Neural cell (in vitro differentiated cells): ENCODE measurements around a stretch of chr19.

GRCh38 chr19:33293679-33293973, 8.7 kb downstream of the CEBPA start:
- RAMPAGE, long total RNA: no peak

GRCh38 chr19:33296085-33296579, 6.2 kb downstream of the CEBPA start:
- RAMPAGE, long total RNA: no peak

DNA sequence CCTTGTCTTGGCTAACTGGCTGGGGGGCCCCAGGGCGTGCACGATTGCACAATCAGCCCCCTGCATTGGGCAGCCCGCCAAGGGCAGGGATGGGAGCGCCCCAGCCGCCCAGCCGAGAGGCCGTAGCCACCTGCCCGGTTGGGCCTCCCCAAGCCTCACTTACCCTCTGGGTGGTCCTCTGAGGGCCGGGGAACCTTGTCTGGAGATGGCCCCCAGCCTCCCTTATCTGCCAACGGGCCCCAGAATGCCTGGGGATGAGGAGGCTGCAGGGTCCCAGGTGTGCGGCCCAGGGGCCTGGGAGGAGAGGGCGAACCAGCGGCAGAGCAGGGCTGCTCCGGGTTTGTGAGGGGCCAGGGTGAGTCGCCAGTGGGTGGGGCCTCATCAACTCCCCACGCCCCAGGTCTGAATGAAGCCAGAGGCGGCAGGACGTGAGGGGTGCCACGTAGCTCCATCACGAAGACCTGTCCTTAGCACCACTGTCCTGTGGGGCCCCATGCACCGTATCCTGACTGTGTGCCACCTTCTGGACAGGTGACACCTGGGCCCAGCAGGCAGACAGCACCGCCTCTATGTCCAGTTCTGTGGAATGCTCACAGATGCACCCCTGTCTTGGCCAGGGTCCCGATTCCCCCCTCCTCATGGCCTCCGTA, 17.1 kb downstream of the CEBPG start:
- RAMPAGE, long total RNA: no peak

DNA sequence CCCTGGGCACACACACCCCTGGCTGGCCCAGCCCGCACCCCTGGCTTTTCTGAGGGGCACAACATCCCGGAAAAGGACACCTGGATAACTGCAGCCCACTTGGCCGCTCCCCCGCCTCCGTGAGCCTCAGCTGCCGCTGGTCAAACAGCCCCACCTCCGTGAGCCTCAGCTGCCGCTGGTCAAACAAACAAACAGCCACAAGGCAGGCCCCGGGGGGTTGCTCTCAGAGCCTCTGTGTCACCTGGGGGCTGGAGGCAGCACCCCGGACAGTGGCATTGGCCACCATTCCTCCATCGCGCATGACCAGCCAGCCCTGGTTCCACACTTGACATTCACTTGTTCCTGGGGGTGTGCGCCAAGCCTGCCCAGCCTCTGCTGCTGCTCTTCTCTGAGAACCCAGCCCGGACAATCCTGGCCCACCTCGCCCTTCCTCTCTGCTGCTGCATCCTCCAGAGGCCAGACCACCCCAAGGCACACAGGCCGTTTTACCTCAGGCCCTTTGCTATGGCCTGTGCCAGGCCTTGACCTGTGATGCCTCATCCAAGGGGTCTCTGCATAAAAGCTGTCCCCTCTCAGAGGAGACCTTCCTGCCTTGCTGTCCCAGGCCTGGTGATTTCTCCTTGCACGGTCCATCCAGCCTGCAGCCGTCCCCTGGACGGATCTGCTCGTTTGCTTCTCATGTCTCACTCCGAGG, 20.0 kb downstream of the CEBPG start:
- RAMPAGE, long total RNA: no peak

DNA sequence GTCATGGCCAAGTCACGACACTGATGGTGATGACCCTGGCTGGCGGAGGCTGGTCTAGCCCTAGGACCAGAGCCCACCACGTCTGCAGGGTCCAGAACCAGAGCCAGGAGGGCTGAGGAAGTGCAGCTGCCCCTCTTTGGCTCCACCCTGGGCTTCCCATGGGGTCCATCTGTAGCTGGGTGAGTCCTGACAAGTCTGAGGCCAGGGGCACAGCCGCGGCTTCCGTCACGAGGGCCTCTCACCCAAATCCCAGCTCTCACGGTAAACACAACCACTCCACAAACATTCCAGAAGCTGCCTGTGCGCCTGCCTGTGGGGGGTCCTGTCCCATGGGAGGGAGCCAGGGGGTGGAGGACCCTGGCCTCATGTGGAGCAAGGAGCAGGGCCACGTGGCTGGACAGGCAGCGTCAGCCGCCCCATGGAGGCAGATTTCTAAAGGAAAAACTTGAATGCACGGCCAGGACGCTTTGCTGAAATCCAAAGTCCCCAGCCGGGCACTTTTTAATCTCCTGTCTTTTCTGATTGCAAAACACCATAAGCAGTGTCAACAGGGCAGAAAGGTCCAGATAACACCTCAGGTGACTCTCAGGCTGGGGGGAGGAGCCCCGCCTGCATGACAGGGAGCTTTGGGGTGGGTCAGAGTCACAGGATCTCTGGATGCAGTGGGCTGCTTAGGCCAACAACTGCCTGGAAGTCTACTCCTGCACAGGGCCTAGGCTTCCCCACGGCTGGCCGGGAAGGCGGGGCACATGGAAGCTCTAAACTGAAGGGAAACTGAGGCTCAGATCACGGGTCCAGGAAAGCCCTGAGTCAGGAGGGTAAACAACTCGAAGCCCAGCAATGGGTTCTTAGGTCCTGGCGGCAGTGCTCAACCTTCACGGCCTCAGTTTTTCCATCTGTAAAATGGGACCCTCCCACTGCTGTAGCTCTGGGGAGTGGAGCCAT, 30.0 kb downstream of the CEBPG start:
- RAMPAGE, long total RNA: no peak

GRCh38 chr19:33410636-33411293, 37.3 kb downstream of the CEBPG start:
- RAMPAGE, long total RNA: no peak

DNA sequence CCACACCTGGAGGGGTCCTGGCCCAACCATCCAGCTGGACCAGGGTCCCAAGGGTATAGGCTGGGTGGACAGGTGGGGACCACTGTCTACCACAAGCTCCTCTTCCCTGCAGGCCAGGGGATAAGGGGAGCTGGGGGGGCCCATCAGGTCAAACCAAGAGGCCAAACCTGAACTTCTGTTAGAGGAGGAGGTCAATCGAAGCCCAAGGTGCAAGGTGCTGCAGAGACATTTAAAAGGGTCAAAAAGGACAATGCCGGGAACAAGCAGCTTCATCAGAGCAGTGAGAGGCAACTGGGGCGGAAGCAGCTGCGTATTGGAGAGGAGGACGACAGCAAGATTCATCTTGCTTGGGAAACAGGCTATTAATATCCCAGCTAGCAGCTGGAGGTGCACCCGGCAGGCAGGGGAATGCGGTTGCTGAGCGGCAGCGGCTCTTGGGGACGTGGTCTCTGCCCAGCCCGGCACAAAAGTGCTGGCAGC, 34.8 kb downstream of the PEPD start:
- RAMPAGE, long total RNA: no peak

- RAMPAGE, long total RNA: no peak
Measured at GRCh38 chr19:33552805-33553296, 31.3 kb upstream of the PEPD start.

DNA sequence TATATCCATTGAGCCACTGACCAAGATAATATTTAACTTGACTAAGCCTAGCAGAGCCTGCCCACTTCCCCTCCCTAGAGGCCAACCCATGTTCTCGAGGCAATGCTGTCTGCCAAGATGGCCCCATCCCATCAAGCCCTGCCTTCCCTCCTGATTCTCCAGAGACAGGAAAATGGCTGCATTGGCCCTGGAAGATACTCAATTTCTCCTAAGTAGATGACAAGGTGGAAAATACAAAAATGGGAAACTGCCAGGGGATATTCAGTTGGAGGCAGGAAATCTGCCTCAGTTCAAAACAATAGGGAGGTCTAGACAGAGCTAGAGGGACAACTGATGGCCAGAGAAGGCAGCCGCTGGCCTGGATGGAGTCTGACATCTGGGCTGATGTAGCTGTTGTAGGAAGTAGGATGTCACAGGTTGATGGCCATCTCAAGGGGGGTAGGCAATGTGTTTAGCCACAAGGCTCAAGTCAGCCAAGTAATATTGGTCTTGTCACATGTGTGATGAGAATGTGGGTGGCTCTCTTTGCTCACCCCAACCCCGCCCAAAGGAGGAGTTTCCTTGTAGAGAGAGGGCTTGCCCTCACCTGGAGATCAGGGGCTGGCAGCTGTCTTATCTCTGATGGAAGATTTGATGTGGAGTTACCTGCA, 20.3 kb downstream of the KCTD15 start:
- RAMPAGE, long total RNA: no peak

GRCh38 chr19:34232337-34233272, 21.7 kb upstream of the GARRE1 start:
- RAMPAGE, long total RNA: no peak

GRCh38 chr19:34320127-34320840, 44.7 kb upstream of the GPI start:
- RAMPAGE, long total RNA: no peak

DNA sequence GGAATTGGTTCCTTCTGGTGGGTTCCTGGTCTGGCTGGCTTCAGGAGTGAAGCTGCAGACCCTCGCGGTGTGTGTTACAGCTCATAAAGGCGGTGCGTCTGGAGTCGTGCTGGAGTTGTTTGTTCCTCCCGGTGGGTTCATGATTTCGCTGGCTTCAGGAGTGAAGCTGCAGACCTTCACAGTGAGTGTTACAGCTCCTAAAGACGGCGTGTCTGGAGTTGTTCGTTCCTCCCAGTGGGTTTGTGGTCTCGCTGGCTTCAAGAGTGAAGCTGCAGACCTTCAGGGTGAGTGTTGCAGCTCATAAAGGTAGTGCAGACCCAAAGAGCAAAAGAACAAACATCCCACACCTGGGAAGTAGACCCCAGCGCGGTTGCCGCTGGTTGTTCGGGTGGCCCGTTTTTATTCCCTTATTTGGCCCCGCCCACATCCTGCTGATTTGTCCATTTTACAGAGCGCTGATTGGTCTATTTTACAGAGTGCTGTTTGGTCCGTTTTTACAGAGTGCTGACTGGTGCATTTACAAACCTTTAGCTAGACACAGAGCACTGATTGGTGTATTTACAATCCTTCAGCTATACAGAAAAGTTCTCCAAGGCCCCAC, 1.2 kb downstream of the SCGB2B2 start:
- RAMPAGE, long total RNA: no peak

DNA sequence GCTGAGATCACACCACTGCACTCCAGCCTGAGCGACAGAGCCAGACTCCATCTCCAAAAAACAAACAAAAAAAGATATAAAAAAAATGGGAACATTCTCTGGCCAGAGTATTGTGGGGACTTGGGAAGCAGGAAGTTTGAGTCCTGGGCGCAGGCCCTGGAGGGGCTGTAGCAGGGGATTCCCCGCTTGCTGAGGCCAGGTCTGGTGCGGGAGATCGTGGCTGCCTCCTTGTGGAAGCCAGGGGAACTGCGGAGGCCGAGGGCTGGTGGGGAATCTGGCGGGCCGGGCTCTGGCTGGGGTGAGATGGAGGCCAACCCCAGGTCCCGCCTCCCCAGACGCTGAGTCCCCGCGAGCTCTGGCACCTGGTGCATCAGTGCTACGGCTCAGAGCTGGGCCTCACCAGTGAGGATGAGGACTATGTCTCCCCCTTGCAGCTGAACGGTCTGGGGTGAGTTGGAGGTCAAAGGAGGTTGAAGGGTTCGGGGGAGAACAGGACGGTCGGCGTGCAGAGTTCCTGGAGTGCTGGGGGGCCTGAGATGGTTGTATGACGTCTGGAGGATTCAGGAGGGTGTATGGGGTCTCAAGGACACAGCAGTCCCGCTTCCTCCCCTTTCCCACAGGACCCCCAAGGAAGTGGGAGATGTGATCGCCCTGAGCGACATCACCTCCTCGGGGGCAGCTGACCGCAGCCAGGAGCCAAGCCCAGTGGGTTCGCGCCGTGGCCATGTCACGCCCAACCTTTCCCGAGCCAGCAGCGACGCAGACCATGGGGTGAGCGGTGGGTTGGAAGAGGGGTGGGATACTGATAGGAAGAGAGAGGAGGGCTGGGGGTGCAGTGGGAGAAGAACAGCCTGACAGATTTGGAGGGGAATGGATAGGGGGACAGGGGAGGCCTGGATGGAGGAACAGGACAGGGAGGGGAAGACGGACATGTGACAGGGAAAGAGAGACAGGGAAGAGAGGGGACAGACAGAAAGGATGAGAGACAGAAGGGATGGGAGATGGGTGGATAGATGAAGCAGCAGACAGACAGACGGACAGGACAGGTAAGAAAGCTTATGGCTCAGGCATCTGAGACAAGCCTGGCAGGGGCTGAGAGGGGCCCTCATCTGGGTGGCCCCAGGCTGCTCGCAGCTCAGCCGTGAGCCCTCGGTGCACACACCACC, 13.2 kb downstream of the GRAMD1A start:
- RAMPAGE, long total RNA: no peak

- RAMPAGE, long total RNA: no peak
Measured at GRCh38 chr19:35043970-35045335, 2.9 kb downstream of the HPN start.

GRCh38 chr19:35048543-35049727, 7.4 kb downstream of the HPN start:
- RAMPAGE, long total RNA: no peak

DNA sequence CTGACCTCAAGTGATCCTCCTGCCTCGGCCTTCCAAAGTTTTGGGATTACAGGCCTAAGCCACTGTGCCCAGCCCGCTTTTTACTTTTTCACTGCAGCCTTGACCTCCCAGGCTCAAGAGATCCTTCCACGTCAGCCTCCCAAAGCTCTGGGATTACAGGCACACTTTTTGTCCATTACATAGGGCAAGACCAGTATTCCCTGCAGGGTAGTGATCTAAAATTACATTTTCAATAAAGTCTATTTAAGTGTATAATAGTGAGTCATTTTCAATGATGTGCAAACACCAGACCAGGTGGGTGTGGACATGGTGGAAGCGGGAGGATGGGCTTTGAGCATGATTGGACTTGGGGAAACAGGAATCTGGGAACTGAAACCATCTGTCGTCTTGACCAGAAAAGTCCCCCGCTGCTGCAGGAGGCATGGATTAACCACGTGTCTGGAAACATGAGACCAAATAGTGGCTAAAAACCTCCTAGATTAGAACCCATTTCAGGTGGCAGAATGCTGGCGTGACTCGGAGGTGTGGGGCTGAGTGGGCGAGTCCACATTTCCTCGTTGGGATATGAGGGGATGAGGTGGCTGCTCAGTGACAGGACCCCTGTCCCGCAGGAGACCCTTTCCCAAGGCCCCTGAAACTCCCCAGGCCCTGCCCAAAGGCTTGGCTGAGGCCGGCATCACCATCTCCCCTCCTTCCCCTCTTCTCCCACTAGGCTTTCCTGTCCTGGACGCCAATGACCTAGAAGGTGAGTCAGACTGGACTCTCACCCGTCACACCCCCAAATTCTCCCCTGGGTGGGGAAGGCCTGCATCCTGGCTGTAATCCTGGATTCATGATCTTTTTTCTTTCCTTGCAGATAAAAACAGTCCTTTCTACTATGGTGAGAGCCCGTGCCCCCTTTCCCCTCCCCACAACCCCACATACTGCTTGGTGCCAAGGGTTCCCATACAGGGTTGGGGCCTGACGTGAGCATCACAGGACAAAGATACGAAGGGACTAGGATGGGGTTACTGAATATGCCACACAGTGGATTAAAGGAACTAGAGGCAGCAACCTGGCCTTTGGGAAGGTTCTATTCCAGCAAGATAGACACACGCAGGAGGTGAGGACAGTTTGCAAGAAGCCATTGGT, 5.1 kb downstream of the FXYD3 start:
- RAMPAGE, long total RNA: no peak

DNA sequence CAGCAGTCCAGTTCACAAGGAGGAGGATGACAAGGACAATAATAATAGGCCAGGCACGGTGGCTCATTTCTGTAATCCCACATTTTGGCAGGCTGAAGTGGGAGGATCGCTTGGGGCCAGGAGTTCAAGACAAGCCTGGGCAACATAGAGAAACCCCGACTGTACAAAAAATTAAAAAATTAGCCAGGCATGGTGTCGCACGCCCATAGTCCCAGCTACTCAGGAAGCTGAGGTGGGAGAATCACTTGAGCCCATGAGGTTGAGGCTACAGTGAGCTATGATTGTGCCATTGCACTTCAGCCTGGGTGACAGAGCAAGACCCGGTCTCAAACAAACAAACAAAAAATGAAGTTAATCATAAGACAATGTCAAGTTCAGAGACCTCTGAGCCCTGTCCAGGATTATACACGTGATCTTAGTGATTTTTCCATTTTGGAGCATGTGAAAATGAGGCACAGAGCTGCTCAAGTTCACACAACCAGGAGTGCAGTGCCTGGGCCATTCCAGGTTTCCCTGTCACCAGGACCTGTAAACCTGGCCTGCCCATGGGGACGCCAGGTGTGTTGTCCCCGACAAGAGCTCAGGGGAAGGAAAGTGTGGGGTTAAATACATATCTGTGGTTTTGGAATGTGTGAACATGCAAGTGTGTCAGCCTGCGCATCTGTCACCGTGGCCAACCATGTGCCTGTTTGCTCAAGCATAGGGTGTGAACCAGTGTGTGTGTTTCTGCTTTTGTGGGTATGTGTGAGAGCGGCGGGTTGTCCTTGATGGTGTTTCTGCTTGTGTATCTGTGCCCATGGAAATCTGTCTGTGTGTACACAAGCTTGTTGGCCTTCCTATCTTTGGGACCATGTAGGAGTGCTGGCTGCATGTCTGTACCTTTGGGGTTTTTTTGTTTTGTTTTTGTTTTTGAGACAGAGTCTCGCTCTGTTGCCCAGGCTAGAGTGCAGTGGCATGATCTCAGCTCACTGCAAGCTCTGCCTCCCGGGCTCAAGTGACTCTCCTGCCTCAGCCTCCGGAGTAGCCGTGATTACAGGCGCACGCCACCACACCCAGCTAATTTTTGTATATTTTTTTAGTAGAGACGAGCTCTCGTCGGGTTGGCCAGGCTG, 1.5 kb upstream of the FXYD1 start:
- RAMPAGE, long total RNA: no peak

GRCh38 chr19:35152573-35152872, 2.0 kb upstream of the FXYD5 start:
- RAMPAGE, long total RNA: no peak

- RAMPAGE, long total RNA: no peak
Measured at GRCh38 chr19:35154114-35154445, 455 bp upstream of the FXYD5 start.

DNA sequence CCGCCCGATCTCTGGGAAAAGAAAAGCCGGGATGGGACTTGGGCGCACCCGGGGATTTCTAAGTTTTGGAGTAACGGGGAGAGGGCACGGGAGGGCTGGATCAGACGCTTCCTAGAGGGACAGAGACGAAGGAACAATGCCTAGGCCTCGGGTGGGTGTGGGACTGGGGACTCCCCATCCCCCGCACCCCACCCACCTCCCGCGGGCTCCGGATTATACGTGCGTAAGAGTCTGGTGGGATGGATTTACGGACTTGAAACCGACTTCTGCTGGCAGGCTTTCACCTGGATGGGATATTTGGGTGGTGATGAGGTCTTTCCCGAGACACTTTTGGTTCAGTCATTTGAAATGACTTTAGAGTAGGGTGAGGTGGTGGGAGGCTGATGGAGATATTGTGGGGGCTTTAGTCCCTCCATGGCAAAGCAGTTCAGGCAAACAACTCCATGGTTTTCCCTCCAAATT, 653 bp downstream of the LSR start:
- RAMPAGE, long total RNA: no peak